Psoas muscle (tissue), 2 donors: Measurements from ENCODE around the gene KANK4.

GRCh38 chr1:61140212-61141426 lies 58.3 kb downstream of the NFIA start:
- PRO-cap, 2 experiments, result no peak in any of the 2 experiments

DNA sequence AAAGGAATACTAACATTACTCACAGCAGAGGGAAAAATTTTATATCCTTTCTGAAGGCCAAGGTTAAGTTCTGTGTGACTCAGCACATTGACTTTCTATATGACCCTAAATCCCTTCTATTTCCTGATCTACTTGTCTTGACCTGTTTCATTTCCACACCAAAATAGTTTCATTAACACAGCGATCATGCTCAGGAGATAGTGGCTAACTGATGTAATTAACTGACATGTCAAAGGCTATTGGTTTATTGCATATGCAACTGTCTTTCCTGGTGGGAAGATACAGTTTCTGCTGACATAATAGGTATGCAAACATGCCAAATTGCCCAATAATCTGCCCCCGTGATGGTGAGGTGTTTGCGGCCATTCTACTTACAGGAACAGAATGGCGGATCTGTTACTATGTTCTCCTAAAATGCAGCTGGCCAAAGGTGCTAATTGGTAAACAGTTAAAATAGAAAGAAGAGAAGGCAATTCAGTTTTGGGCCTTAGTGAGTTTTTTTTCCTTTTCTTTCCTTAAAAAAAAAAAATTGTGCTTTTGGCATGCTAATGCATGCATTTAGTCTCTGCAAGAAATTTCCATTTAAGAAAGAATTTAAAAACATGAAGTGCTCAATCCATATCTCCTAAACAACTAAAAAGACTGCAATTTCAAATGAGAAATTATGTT lies 59.4 kb downstream of the NFIA start:
- PRO-cap, 2 experiments, result no peak in any of the 2 experiments

DNA sequence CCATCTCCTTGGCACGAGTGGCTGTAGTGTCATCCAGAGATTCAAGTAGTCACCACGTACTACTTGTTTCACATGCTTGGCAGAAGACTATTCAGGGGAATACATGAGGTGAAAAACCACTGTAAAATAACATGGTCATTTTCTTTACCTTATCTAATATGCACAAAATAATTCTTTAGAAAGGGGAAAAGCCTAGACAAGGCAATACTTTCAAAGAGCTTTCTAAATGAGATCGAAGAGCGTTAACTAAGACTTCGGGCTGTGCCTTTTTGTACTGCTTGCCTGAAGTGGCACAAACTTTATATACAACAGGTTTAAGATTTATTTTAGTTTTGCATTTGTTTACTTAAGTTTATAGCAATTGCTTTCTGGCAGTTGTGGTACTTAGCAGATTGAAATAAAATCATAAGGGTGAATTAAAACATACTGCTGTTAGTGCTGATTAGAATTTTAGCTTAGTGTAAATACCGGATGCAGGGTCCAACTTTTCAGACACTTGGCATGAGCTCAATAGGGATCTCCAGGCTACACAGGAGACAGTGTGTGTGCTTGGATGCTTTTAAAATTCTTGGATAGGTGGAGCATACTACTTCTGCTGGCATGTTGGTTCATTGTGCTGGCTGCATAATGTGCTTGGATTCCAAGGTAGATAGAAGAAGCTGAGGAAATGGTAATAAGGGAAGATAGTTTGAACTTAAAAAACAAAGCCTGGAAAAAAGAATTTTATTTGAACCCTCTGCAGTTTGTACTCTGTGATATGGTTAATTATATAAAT lies 159.6 kb downstream of the NFIA start:
- PRO-cap, 2 experiments, result no peak in any of the 2 experiments

DNA sequence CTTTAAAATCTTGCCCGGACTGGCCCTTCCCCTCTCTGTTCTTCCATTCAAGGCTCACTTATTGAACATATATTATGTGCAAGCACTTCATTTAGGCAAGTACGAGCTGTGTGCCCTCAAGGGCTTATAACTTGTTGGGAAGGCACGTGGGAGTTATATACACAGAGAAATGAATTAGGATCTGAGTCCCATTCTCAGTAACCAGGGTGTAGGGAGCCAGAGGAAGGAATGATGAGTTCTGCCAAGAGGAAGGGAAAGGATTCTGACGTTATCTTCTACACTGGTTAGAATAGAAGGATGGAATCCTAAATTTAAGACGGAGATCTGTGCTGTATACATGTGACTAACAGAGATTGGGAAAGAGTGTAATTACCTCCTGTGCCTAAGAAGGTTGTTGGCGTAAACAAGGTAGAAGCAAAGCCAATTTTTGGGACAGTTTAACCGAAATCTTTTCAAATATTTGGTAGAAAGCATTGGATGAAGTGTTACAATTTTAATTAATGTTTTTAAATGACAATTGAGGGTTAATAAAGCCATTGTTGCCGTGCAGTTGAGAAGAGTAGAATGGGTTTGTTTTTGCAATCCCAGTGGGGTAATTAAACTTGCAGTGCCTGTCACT lies 177.1 kb downstream of the NFIA start:
- PRO-cap, 2 experiments, result no peak in any of the 2 experiments

DNA sequence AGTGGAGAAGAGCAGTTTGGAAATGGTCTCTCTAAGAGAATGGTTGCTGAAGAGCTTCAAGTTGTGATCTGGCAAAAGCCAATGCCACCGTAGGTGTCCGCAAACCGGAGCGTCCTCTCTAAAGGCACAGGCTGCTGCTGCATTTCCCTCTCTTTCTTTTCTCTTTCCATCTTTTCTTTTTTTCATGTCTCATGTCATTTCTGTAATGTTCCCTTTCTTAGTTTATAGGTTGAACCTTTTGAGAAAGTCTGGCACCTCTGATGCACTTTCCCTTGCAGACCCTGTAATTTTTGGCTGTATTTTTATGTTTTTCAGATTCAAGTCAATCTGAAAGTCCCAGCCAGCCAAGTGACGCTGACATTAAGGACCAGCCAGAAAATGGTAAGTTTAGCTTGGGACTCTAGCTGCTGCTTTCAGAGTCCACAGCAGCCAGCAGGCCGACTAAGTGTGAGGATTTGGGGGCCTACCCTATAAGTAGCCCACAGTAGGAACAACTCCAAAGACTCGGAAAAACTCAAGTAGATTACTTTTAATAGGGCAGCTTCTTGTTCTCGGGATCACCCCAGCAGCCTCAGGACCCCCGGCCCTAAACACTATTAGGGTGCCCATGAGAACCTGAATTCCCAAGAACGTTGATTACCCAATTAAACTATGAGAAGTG lies 195.0 kb downstream of the NFIA start:
- PRO-cap, 2 experiments, result no peak in any of the 2 experiments

GRCh38 chr1:61318057-61319059 lies 236.0 kb downstream of the NFIA start:
- PRO-cap, 2 experiments, result peak in 1 of 2 experiments; most common plus-strand start chr1:61318466 (in 1)

GRCh38 chr1:61407386-61407941 lies 317.5 kb downstream of the TM2D1 start:
- PRO-cap, 2 experiments, result no peak in any of the 2 experiments

GRCh38 chr1:62318952-62320007 lies at the start of gene KANK4:
Gene KANK4, minus strand, starts transcription at chr1:62319434.
- PRO-cap, 2 experiments, result no peak in any of the 2 experiments

DNA sequence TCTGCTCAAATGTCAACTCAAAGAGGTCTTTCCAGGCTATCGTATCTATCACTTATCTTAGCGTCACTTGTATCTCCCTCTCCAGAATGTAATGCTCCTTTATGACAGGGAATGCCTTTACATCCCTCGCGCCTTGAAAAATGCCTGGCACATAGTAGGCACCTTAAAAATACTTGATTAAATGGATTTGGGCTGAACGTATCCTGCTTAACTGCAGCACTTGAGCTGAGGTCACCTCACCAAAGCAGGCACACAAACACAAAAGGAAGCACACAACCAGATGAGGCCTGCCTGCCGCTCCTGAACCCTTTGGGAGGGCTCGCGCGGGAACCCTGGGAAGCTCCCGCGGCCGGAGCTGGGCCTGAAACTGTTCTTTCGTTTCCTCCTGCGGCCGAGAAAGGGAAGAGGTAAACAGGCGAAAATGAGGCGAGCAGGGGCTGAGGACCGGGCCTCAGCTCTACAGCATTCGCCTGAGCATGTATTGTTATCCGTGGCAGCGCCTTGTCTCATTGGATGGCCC lies 1.1 kb upstream of the USP1 start:
- PRO-cap, 2 experiments, result no peak in any of the 2 experiments

DNA sequence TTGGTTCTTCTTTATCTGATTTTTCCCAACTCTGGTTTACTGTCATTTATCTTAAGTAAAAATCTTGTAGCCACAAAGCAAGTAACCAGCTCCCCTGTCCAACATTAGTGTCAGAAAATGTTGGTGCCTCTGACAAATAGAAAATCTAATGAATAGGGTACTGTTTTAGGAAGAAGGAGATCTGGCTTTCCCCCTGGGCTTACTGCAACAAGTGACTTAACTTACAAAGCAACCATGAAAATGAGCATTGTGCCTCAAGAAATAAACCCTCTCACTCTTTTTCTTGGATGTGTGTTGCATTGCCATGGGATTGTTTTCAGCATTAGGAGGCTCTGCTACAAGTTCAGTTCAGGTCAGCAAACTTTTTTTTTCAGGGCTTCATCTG lies 37.7 kb upstream of the DOCK7 start:
- PRO-cap, 2 experiments, result no peak in any of the 2 experiments

DNA sequence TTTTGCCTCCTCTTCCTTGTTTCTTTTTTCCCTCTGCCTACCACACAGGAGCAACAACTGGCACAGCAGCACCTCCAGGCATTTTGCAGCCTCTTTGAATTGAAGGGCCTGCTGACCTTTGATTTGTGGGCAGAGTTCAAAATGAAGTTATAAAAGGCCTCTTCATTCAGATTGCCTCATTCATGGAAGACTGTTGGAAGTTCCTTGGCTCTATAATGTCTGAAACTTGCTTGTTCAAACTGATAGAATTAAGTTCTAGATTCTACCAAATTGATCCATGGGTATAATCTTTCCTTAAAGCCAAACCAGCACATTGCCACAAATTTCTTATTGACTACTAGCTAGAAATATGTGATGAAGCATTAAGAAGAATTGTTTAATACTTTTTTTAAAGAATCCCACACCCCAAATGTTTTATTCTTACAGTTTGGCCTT lies 44.5 kb upstream of the FOXD3 start:
- PRO-cap, 2 experiments, result no peak in any of the 2 experiments

DNA sequence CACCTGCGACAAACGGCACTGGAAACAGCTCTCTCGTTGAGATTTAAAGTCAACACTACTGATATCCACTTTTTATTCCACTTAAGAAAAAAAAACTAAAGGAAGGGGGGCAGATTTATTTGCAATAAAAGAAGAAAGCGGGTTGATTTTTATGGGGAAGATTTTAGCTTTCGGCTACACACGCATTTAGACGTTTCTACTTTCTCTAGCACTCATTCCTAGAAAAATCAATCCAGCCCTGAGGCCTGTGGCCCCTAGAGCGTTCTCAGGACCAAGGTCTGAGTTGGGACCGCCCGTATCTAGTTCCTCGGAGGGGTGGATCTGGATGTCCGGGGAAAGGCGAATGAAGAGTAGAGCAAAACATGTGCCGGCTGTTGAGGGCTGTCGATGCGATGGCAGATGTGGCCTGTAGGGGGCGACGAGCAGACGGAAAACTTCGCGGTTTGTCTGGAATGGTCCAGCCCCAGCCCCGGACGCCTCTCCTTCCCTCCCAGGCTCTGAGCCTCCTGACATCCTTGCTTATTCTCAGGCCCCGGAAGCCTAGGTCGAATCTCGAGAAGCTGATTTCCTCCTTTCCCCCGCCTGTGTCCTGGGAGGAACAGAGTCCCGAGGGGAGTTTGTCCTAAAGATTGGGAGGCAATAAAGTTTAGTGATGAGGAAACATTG lies 5.1 kb downstream of the FOXD3 start:
- PRO-cap, 2 experiments, result no peak in any of the 2 experiments

DNA sequence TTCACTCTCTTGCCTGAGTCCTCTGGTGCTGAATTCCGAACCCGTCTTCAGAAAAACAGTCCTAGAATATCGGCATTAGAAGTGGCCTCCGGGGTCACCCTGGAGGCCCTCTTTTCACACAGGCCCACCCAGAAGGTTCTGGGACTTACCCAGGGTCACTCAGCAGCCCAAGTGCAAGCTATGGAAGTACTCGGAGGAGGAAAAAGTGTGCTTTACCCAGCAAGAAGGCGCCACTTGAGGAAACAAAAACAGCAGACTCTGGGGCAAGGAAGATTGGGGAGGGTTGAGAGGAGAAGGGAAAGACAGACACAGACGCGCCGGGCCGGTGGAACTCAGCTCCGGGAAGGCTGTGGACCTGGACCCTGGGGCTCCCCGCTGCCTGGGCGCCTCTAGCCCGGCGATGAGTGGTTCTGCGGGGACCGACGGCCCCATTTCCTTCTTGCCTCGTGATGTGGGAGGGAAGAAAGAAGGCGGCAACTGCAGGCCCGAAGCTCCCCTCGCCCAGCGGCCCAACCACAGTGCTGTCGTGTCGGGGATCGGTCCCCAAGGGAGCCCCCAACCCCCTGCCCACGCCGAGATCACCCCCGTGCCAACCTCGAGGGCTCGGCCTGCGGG lies 7.1 kb downstream of the FOXD3 start:
- PRO-cap, 2 experiments, result no peak in any of the 2 experiments

GRCh38 chr1:63703126-63704145 lies 70.4 kb upstream of the ROR1 start:
- PRO-cap, 2 experiments, result no peak in any of the 2 experiments

GRCh38 chr1:63854165-63854506 lies 80.3 kb downstream of the ROR1 start:
- PRO-cap, 2 experiments, result no peak in any of the 2 experiments

DNA sequence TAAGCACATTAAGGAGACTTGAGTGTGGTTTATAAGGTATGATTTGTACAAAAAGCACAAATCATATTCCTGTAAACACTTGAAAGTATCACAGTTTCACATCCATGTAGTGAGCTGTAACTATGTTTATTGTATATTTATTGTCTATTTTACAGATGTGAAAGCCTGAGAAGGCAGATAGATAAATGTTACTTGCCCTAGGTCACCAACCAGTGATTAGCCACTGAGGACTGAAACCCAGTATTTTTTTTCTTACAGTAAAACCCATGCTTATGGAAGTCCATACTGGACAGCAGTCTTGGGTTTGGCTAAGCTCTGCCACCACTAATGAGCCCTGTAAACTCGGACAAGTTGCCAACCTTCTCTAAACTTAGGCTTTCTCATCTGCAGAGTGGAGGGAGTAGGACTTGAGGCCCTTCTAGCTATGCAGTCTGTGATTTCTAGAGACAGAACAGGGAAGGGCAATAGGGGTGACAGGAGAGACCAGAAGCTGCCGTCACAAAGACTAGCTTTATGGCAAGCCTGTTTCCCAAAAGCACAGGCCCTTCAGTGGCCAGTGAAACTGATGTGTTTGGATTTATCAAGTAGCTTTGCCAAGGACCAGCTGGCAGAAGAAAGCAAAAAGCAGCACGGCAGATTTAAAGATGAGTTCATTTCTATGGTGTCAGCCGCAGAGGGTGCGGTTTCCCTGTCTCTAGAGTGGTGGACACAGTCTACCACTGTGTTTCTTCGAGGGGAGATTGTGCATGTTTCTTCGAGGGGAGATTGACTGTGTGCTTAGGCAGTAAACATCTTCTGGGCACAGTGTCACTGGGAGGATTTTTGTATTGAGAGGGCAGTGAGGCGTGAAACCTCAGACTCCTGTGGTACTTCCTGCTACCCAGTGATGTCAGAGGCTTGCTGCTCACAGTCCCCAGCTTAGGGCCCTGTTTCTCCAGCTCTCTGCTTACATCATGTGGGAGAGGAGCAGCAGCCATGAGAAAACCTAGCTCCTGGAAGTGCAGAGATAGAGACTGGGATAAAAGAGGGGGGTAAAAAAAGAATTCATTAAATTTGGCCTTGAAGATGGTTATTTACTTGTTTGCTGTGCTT lies 118.9 kb downstream of the ROR1 start:
- PRO-cap, 2 experiments, result no peak in any of the 2 experiments

- PRO-cap, 2 experiments, result no peak in any of the 2 experiments
Observed at GRCh38 chr1:64245406-64245900, 42.0 kb downstream of the UBE2U start.

DNA sequence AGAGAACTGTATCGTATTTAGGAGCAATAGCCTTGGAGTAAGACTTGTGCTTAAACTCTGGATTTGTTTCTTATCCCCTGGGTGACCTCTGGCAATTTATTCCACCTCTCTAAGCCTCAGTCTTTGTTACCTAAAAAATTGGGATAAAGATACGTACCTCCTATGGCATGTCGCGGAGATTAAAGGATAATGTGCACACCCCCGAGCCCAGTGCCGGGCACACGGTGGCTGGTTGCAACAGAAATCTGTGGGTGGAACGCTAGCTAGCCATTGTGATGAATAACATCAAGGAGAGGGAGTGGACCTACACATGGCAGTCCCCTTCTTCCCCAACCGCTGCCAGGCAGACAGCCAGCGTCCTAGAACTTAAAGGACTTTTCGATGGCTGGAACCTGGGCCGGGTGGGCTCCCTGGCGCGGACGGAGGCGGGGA lies 439 bp upstream of the CACHD1 start:
- PRO-cap, 2 experiments, result no peak in any of the 2 experiments

DNA sequence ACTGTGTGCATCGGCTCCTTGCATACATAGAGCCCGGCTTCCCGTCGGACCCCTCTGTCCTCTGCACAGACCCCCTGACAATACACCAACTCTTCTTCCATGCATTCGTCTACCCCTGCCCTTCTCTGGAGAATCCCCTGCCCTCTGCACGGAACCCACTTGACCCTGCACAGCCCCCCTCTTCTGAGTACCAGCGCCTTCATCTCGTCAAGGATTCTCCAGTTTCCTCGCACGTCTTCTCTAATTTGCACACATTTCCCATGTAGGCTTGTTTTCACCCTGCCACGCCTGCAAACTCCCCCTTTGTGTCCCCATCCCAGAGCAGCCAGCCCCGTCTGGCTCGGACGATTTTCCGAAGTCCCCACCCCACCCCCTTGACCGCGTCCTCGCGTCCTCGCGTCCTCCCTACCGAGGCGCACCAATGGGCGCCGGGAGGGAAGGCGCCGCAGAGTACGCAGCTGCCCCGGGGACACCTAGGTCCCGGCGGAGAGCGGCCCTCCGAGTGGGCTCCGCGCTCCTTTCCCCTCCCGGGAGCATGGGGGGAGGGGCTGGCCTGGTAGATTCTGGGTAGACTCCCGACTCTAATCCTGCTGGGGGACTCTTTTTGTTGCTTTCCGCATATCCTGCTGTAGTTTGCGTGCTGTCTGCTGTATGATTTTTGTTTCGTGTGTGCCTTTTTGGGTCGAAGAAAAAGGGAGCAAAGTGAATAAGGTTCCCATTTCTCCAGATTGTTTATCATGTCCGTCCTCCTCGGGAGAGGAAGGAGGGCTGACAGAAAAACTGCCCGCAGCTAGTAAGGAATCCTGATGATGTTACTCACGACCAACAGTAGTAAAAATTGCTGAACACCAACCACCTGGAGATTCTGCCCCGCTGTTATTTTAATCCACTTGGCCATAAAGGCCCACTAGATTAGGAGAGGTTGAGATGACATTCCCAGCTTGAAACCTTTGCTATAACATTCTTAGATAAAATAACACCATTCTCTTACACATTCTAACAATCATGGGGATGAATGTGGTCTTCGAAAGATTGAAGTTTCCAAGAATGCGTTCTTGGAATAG lies 1.4 kb downstream of the CACHD1 start:
- PRO-cap, 2 experiments, result no peak in any of the 2 experiments

DNA sequence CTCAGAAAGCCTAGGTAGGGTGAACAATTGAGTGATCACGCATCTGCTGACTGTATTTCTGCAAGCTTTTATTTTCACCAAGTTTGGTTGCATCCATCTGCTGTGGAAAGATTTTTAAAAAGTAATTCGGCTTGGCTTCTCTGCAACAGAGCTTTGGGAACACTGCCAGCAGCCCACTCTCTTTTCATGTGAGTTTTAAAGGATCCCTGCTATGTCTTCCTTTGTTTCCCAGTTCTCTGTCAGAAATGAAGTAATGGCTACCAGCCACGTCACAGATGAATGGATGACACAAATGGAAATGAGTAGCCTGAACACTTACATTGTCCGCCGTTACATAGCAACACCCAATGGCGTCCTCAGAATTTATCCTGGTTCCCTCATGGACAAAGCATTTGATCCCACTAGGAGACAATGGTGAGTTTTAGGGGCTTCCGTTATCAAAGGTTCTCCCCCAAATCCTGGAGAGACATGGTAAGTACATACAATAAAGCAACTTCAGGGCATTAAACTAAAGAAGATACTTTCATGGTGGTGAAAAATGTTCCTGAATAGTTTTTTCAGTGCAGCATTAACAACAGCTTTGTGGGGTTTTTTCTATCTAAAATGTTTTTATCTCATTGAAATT lies 80.5 kb upstream of the RAVER2 start:
- PRO-cap, 2 experiments, result no peak in any of the 2 experiments